ENCODE results near the gene PSMA8.

- PRO-cap = no peak
Measured at GRCh38 chr18:24274854-24275612, 122.6 kb downstream of the OSBPL1A start.

DNA sequence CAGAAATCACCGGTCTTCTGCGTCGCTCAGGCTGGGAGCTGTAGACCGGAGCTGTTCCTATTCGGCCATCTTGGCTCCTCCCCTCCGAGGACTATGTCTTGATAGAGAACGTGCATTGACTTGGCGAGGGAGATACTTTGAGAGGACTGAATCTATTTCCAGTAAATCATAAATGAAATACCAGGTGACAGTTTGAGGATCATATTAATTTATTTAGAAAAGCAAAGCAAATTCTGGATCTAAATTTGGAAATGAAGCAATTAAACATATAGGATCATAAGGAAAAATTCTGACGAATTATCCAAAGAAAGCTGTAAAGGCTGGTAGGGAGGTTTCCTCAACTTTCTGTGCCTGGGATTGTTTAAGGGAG, 164.5 kb downstream of the HRH4 start:
- PRO-cap = no peak

GRCh38 chr18:24632429-24632700, 171.9 kb downstream of the HRH4 start:
- PRO-cap = no peak

- PRO-cap = no peak
Measured at GRCh38 chr18:24986698-24987522, 365.1 kb downstream of the ZNF521 start.

DNA sequence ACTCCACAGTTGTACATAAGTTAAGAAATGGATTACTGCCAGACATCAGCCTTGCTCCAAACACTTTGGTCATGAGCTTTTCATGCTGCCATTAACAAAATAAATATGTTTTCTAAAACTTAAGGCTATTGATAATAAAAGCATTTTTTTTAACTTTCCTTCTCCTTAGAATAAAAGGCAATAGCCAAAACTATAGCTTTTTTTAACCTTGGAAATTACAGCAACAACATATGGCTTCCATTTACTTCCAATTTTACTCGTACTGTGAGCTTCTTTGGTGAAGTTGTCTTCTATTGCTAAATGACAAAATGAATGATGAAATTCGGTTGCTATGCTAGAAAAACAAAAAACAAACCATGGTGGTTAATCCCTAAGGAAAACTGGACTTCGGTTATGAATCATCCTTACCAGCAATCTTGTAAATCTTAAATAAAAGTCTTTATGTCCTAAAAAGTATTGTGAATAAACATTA, 63.1 kb downstream of the ZNF521 start:
- PRO-cap = no peak

DNA sequence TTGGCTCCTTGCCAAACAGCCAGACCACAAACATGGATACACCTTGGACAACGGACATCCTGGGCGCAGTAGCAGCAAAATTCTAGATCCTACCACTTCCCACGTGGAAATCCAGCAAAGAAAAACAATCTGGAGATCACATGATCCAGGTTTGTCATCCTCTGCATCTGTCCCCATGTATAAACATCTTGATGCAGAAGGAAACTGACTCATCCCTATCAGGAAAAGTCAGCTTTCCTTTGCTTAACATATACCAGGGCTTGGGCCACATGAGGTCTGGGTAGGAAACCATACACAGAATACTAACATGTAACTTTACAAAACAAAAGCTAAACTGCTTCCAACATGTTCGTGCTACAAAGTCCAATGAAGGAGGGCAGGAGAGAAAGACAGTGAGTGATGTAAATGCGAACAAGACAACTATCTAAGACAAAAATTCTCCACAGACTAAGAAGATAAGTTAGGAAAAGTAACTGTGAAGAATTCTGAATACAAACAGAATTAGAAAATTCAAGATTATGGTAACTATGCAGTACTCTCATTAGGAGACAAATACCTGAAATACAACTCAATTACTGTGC, 52.9 kb downstream of the ZNF521 start:
- PRO-cap = no peak

- PRO-cap = no peak
Measured at GRCh38 chr18:25349906-25350495, 2.0 kb downstream of the ZNF521 start.

GRCh38 chr18:26133439-26134143, at the start of gene PSMA8:
Gene PSMA8 (plus strand): TSS chr18:26133869.
- PRO-cap = no peak

- PRO-cap = no peak
Measured at GRCh38 chr18:26863897-26864700, 1.4 kb downstream of the AQP4 start.

- PRO-cap = no peak
Measured at GRCh38 chr18:27057970-27058334, 127.2 kb downstream of the CHST9 start.

GRCh38 chr18:27993332-27993680, 183.6 kb downstream of the CDH2 start:
- PRO-cap = no peak

DNA sequence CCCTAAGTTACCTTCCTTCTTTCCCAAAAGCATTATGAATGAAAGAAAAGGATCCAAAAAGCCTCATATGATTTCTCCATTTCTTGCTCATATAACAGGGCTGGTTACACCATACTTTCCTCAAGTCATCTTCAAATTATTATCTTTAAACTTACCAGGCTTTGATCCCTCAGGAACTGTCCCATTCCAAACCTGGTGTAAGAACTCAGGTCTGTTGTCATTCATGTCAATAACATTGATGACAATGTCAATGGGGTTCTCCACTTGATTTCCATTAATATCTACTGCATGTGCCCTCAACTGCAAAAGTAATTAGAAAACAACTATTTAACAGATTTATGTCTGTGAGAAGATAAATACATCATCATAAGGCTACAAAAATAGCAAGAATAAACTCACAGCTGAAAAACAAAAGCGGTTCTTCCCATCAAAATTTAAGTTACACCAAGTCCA, 171.2 kb downstream of the CDH2 start:
- PRO-cap = no peak

DNA sequence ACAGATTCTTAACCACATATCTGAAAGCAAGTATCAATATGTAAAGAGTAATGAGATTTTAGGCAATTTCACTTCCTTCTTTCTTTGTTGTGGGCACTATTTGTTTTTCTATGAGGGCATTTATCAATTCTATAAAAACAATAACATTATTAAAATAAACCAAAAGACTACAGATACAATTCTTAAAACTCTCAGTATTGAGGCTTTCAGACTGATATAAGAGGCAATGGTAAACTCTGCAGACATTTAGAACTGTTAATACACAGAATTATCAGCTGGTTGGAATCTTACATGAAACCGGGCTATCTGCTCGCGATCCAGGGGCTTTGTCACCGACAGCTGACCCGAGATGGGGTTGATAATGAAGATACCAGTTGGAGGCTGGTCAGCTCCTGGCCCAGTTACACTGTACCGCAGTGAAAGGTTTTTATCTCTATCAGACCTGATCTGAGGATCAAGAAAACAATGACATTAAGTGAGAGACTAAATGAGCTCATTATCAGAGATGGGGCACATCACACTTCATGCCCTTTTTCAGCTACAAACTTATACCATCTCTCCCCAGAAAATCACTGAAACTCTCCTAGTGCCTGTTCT, 167.4 kb downstream of the CDH2 start:
- PRO-cap = no peak

DNA sequence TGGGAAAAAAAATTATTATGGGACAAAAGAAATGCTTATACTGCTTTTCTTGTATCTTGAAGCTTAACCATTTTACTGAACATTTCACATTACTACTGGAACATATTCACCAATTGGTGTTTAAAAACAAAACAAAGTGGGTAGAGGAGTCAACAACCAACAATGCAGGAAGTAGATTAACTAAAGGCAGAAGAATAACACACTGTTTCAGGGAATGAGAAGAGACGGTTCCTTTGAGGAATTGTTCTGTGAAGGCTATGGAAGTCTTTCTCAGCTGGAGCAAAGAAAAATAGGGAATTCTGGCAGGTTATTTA, 113.8 kb downstream of the CDH2 start:
- PRO-cap = no peak

DNA sequence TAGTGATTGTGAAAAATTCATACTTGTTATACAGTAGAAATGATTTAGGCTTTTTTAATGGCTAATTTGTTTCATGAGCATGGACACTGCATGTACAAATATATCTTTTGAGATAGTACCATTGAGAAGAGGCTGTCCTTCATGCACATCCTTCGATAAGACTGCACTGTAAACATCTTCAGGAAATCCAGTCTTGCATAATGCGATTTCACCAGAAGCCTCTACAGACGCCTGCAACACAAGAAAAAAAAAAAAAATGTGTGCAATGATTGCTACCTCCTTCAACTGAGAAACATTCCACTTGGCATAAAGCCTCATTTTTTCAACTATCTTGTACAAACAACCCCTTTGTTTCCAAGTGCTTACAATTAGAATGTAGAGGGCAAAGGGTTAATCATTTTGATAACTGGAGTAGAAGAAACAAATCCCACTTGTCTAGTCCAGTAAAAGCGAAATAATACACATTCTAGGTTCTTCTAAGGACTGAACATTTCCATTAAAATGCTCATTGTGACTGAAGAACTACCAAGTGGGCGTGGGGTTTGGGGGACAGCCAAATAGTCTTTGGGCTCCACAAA, 29.3 kb downstream of the CDH2 start:
- PRO-cap = no peak

DNA sequence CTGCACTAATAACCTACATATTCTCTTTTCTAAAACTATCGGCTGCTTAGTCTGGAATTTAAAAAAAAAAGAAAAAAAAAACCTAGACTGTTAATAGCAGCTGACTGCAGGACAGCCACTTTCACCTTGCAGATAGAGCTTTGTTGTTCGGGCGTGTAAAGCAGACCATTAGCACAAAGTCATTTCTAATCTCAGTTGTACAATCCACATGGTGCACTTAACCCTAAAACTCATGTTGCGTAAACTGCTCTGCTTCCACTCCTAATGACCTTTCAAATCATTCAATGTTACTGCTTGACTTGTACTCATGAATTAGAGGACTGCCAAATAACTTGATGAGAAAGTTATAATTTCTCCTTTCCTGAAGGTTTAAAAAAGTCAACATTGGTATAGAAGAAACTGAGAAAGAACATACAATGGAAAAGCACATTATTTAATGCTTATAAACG, 2.7 kb downstream of the CDH2 start:
- PRO-cap = no peak

DNA sequence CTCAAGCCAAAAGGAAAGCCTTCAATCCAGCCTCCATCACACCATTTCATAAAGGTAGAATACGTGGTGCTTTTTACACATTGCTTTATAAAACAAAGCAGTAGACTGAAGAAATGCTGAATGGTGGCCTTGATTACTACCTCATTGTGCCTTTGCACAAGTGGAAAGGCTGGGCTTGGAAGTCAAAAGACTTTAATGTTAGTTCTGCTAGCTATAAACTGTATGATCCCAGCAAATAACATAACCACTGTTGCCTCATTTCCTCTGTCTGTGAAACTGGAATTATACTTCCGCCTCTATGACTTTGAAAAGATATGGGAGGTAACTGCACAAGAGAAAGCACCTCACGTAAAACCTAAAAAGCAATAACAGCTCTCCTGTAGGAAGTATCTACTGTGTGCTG, 43.4 kb upstream of the DSC1 start:
- PRO-cap = unidirectional peak, plus-strand start at position 301 of the sequence

DNA sequence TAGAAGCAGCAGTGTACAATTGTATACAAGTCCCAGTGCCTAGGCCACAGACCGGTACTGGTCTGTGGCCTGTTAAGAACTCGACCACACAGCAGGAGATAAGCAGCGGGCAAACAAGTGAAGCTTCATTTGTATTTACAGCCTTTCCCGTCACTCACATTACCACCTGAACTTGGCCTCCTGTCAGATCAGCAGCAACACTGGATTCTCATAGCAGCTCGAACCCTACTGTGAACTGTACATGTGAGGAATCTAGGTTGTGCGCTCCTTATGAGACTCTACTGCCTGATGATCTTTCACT, 60.8 kb upstream of the DSC1 start:
- PRO-cap = no peak

DNA sequence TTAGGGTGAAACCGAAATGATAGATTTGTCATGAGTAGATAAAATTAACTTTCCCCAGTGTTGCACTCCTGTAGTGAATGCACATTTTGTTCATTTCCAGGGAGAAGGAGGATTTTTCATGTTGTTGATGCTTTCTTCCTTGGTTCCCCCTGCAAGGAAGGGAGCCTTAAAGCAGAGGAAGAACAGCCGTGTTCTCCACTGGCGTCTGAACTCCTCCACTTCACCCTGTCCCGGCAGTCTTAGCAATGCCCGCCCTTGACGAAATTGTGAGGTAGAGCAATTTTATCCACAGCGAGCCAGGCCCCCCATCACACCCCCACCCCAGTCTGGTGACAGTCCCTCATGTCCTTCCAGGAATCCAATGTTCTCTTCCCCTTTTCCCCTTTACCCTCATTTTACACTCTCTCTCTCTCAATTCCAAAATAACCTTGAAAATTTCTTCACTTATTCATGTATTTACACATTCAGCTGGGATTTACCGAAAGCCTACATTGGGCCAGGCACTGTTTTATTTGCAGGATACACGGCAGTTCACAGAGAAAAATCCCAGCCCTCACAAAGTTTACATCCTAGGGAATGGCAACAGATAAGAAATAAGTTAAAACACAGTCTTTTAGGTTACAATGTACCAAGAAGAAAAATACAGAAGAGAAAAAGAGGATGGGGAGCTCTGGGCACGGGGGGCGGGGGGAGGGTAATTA, 11.4 kb upstream of the DSG2 start:
- PRO-cap = no peak

DNA sequence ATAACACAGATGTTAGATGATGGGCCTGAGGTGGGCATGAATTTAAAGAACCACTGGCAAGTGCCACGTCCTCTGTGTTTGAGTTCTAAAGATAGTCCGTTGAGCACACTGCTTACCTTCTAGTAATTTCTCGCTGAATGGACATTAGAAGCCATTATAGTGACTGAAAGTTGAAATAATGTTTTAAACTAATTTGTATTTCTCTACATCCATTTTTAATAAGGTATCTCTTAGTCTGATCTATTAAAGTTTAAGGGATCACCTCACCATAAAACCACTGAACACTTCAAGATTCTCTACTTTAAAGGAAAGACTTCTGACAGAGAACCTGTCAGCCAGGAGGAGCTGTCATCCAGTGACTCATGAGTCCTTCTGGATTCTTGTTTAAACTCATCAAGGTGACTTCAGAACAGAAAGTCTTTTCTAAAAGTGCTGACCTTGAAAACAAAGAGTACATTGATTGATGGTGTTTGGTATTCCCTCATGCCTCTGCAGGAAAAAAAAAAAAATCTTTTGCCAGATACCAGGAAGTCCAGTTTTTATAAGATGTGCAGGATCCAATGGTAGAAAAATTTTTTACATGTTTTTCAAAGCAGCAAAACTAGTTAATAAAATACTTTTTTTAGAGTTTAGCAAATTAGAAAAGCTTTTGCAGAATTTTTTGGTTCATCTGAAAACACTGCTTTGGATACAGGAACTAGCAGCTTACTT, 12.3 kb downstream of the DSG2 start:
- PRO-cap = no peak

Data from ileum (tissue), 1 donor.